Right cardiac atrium (tissue), 1 donor: ENCODE data around the genes IDH3A, RASGRF1 and TMED3.

DNA sequence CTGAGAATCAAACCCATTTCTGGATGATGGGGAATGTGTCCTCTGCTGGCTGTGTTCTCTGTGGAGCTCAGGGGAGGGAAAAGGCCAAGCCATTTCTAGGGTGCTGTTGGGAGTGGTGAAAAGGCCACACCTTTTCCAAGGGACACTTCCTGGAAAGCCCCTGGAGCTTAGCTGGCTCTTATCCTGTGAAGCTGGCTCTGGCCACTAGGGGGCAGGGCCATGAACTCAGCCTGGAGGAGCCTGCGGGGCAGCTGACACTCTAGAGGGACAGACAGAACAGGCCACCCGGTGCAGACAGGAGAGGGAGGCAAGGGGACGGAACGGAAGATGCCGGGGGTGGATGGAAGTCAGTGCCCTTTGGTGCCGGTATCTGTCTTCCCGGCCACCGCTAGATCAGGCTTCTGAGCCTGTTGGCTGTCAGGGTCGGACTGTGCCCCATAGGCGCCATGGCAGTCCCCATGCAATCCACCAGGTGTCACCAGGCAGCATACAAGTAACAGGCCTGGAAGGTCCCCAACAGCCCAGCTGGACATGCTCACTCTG, 167.1 kb downstream of the TBC1D2B start:
- PRO-cap: no peak

DNA sequence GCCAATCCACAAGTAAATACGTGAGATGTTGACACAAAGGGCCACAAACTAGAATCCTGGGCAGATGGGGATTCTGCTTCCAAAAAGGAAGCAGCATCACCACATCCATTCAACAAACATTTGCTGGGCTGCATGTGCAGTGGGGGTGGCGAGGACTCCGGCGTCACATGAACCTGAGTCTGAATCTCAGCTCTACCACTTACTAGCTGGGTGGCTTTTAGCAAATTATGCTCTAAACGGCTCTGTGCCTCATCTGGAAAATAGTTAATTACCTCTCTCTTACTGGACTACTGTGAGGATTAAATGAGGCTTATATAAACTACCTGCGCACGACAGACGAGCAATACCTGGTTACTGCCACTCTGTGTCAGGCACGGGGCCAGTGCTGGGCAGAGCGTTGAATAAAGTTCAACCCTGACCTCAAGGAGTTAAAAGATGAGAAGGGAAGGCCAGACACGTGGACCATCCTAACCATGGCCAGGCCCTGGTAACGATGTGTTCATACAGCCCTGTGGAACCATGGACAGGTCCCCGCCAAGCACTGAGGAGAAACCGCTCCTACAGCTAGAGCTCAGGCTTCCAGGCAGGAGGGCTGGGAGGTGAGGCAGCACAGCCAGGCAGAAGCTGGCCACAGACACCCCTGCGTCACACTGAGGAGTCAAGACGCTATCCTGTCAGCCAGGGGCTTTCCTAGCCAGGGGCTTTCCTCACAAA, 73.5 kb downstream of the TBC1D2B start:
- PRO-cap: no peak

DNA sequence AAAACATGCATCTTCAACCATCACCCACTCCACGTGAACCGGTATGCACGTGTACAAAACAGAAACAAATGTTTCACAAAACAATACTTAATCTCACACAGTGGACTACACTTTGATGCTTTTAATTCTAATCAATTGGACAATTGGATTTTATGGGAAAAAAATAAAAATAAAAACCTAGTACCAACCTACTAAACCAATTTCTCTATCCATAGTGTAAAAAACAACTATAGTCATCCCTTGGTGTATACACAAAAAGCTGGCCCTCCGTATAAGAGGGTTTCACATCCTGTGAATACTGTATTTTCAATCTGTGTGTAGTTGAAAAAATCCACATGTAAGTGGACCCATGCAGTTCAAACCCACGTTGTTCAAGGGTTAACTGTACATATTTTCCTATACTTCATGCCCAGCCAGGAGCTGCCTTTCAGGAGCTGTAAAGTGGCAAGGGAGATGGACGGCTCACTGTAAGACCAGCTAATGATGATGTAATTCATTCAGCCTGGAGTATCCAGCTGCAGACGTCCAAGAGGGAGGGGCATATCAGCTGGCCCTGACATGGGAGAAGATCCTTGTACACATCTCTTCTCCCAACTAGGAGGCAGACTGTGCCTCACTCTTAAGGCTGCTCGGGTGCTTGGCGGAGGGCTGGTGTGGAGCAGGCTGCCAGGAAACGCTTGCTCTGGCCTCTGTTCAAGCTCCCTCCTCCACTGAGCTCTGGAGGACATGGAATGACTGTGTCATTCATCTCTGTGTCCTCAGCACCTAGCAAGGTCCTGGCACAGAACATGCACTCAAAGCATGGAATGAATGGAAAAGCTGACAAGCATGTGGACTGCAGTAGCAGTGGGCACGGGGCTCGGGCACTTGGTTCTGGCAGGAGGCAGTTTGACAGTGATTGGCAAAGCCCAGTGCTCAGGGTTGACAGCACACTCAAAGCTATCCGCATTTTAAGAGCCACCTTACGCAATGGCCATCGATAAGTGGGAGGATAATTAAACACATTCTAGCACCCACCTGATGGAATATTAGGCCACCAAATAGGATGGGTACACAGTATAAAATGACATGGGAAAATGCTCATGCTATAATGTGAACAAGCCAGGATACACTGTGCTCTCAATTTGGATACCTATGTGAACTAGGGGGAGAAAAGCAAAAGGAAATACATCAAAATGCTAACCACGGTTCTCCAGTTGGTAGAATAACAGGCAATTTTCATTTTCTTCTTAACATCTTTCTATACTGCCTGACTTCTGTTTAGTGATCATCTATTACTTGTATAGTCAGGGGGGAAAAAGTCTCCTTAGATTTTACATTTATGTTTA, 72.5 kb downstream of the TBC1D2B start:
- PRO-cap: no peak

- PRO-cap: no peak
These were observed 29.6 kb downstream of the TBC1D2B start for GRCh38 chr15:78047858-78048357.

GRCh38 chr15:78049586-78049976, 27.9 kb downstream of the TBC1D2B start:
- PRO-cap: no peak

- PRO-cap: no peak
These were observed 22.2 kb downstream of the TBC1D2B start for GRCh38 chr15:78055306-78055716.

GRCh38 chr15:78148999-78149438, at the start of gene IDH3A:
IDH3A (plus strand) TSS chr15:78149362.
- PRO-cap: bidirectional peak, plus-strand start at chr15:78149362, minus-strand start at chr15:78149178

DNA sequence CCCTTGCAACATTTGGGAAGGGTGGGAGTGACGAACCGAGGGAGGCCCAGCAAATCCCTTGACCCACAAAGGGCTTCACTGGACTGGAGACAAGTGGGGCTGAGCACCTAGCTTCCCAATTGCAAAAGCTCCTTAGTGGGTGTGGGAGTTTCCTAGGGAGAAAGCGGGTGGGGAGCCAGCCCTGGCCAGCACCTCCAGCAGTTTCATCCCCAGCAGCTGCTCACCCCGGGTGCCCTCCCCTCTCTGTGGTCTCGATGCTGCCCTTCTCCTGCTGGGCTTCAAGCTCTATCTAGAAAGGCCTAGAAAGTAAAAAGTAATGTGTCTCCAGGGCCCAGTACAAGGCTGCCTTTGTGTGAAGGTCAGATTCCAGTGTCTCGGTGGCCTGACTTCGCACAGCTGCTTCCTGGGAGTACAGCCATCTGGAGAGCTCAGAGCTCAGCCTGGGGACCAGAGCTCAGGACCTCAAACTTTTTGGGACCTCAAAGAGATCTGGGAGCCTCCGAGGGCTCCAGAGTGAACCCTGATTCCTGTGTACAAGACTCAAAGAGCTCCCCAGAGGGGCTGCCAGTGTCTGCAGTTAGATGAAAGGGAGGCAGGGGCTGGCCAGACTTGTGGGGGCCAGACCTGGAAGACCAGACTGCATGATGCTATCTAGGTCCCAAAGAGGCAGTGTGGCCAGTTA, 29.4 kb downstream of the ACSBG1 start:
- PRO-cap: no peak

DNA sequence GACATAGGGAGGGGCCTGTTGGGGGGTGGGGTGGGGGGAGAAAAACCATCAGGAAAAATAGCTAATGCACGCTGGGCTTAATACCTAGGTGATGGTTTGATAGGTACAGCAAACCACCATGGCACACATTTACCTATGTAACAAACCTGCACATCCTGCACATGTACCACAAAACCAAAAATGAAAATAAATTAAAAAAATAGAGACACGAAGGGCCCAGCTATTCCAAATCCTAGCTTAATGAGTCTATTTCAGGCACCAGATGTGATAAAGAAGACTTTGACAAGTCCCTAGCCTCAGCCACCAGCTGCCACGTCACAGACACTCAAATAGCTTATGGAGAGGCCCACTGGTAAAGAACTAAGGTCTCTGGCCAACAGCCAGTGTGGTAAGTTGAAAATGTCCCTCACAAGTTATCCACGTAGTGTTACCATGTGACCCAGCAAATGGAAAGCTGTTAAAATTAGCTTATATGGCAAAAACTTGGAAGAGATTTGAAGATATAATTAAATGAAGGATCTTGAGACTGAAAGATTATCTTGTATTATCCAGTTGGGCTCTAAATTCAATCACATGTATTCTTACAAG, 11.0 kb downstream of the ACSBG1 start:
- PRO-cap: no peak

- PRO-cap: no peak
These were observed 4.4 kb downstream of the DNAJA4 start for GRCh38 chr15:78268551-78269308.

DNA sequence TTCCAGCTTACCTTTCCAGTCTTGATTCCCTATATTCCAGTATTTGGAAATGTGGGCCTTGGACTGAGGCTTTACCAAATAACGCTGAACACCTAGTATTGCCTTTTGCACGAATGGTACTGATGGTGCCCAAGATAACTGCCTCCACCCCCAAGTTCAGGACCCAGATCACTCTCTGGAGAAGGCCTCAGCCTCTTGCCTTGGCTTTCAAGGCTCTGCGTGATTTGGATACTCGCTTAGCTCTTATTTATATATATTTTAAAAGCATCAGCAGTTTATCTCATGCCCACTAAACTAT, 887 bp downstream of the PSMA4 start:
- PRO-cap: no peak

DNA sequence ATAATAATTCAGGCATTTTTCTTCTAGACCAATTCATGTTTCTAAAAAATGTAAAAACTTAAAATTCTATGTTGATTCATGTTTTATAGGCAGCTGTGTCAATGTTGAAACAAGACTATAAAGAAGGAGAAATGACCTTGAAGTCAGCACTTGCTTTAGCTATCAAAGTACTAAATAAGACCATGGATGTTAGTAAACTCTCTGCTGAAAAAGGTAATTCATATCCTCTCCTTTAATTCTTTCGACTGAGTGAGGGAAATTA, 6.2 kb downstream of the PSMA4 start:
- PRO-cap: no peak

GRCh38 chr15:78850821-78851370, 21.8 kb upstream of the MORF4L1 start:
- PRO-cap: no peak

GRCh38 chr15:78943527-78944197, 1.2 kb downstream of the CTSH start:
- PRO-cap: no peak

DNA sequence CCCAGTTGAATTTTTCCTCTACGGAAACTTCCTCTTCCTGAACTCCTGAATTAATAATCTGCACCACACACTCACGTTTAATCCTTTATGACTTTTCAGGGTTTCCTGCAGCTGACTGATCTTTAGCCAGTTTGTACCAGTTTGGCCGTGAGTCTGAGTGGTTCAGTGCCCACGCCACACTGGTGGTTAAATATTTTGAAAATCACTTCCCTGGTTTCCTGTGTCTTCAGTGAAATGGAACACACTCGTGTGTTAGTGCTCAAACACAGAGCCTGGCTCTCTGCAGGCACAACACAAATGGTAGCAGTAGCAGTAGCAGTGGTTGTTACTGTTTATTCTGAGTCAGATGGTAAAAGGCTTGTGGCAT, 6.6 kb upstream of the CTSH start:
- PRO-cap: no peak

- PRO-cap: no peak
These were observed 43.7 kb upstream of the CTSH start for GRCh38 chr15:78988373-78989115.

GRCh38 chr15:78991496-78991860, 46.6 kb upstream of the CTSH start:
- PRO-cap: no peak

DNA sequence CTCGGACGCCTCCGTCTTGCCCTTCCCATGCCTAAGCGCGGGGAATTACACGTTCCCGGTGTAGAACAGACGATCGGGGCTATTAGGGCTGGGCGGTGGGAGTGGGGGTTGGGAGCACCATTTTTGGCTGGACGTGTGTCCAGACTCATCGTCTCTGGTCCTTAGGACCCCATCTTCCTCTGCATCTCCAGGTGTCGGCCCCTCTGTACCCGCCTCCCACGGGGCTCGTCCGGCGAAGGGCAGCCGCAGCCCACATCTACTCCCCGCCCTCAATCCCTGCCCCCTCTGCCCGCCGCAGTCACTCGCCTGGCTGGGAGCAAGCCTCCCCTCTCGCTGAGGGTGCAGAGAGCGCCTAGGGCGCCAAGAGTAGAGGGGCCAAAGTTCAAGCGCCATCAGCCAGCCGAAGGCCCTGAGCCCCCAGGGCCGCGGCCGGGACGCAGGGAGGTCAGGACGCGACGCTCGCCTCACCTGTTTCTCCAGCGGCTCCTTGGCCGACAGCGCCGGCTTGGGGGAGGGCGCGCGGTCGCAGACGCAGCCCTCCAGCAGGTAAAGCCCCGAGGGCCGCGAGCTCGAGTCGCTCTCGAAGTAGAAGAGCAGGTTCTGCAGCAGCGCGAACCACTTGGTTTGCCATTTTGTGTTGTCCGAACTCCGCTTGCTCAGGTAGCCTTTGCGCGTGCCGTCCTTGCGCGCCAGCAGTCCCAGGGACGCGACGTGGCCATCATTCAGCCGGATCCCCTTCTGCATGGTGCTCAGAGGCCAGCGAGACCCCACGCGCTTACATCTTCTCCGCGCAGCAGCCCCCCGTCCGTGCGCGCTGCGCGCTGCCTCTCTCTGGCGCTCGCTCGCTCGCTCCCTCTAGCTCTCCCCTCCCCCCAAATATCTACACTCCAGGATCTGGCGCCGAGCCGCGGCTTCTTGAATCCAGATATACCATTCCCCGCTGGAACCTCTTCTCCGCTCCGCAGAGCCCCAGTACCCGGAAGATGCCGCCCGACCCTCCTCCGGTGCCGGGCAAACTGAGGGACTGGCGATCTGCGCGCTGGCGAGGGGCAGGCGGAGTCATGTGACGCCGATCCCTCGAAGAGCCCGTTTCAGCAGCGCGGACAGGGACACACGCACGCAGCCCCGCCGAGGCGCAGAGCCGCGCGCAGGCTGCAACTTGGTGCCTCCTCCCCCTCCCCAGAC, at the start of gene RASGRF1:
Gene RASGRF1 (minus strand): TSS at position 1,026 of the 1,185 bp plus-strand sequence.
- PRO-cap: no peak

DNA sequence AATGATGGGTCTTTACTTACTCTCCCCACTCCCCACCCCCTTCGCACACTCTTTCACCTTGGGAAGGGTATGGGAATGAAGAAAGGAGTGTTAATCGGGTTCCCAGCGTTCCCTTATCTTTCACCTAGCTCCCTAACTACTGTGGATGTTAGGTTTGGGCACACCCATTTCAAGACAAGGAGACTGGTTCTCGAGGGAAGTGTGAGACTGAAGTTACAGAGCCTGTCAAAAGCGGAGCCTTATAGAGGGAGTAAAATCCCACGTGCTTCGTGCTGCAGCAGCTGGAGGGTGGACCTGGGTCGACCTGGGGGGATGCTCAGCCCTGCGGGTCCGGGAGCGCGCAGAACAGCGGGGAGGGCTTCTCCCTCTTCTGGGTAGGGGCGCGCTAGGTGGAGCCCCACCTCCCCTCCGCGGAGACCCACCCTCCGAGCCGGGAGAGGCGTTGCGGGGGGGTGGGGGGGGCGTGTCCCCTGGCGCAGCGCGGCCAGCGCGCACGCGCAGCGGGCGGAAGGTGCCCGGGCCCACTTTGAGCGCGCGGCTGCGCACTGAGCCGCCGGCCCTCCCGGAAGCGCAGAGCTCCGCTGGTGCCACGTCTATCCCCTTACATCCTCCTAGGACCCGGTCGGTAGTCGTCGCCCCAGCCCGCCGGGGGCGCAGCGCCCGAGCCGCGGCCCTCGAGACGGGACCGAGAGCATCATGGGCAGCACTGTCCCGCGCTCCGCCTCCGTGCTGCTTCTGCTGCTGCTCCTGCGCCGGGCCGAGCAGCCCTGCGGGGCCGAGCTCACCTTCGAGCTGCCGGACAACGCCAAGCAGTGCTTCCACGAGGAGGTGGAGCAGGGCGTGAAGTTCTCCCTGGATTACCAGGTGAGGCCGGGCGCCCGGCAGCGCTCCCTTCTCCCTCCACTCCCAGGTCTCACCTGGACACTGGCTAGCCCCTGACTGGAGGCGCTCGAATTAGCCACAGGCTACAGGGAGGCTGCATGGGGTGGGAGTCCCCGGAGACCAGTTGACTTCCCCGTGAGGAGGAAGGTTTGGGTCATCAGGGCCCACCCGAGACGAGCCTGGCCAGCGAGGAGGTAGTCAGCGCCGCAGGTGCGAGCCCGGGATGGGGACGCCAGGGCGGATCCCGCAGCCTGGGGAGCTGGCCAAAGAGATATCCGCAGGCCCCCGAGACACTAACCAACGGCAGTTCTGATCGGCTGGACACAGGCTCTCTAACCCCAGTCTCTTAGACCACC, at the start of gene TMED3:
Gene TMED3 (plus strand): TSS at position 559 of the 1,238 bp plus-strand sequence.
- PRO-cap: unidirectional peak, plus-strand start at position 560 of the sequence

GRCh38 chr15:79322040-79322861, 11.3 kb downstream of the TMED3 start:
- PRO-cap: no peak